ReNcell CX (cell line): ENCODE results near the gene SHOC2.

- PRO-cap: no peak
Observed at GRCh38 chr10:110142157-110142743, 65.2 kb upstream of the MXI1 start.

DNA sequence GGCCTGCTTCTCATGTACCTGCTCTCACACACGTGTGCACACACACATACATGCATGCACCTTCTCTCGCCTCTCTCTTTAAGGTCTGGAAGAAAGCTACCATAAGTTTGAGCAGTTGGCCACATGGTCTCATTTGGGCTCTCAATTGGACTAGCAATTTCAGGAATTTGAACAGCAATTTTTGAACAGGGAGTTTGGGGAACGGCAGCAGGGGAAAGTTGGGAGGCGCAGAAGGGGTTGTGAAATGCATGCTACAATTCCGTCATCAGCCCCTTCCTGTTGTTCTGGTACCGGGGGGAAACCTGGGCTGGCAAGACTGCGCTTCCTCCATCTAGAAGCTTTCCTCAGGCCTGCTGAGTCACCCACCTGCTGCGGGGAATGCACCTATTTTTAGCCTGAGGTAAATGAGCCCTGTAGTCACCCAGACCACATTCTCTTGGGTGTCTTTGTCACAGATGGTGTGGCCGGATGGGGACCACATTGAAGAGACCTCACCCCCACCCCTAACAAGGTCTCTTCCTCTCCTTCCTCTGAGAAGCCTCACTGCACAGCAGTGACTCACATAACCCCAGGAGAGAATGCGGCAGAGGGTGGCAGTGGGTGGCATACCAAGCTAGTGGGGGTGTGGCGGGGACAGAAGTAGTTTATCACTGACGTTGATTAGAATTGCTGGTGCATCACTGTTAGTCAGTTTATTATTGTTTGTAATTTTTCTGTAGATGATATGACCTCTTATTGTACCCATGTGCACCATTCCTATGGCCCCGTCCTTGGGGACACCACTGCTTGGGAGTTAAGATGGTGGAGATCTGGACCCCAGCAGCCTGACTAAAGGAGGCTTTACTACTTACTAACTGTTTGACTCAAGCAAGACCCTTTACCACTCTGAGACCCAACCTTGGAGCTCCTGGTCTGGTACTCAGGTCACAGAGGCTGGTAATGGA is 83.1 kb upstream of the DUSP5 start:
- PRO-cap: no peak

DNA sequence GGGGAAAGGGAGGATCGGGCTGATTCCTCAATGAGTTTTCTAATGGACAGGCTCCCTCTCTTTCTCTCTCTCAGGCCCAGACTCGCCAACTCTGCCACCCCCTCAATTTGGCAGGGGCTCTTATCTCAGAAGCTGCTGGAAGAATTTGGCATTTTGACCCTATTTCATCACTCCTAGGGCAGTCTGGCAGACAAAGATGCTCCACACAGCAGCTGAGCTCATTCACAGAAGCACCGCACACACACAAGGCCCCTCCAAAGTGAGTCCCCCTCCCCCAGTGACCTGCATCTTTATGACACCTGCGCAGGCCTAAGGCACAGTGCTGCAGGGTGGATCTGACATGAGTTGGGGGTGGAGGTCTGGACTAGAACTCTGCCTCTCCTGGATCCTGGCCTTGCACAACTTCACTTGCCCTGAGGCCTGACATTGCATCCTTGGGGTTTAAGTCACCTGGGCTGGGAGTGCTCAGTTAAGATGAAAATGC is 41.2 kb upstream of the DUSP5 start:
- PRO-cap: no peak

DNA sequence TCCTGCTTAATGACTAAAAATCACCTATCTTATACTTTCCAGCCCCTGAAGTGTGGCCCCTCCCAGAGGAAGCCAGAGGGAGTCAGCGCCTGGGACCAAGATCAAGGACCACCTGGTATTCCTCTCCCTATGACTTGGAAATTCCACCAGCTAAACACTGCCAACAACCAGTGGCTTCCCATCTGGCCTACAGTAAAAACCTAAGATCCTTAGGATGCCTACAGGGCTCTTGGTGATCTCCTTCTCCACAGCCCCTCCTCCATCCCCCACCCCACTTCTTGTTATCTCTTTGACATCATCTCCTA is 16.5 kb upstream of the DUSP5 start:
- PRO-cap: no peak

DNA sequence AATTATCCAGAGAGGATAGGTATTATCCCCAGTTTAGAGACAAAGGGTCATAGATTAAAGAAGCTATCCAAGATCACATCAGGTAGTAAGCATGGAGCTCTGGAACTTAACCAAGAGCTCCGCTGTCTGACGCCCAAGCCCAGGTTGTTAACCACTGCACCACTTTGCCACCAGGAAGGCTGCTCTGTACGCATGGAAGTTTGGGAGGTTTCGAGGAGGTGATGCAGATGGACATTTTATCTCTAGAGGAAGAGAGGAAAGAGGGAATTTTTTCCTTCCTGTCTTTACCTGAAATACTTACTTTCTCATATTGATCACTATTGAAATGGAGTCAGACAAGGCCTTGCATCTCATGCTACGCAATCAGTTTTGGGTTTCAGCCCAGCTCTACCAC is 7.1 kb downstream of the DUSP5 start:
- PRO-cap: no peak

- PRO-cap: no peak
Observed at GRCh38 chr10:110545955-110546434, 21.5 kb upstream of the SMC3 start.

GRCh38 chr10:110583313-110583603 is 15.8 kb downstream of the SMC3 start:
- PRO-cap: no peak

- PRO-cap: no peak
Observed at GRCh38 chr10:110671776-110673042, 28.1 kb downstream of the RBM20 start.

DNA sequence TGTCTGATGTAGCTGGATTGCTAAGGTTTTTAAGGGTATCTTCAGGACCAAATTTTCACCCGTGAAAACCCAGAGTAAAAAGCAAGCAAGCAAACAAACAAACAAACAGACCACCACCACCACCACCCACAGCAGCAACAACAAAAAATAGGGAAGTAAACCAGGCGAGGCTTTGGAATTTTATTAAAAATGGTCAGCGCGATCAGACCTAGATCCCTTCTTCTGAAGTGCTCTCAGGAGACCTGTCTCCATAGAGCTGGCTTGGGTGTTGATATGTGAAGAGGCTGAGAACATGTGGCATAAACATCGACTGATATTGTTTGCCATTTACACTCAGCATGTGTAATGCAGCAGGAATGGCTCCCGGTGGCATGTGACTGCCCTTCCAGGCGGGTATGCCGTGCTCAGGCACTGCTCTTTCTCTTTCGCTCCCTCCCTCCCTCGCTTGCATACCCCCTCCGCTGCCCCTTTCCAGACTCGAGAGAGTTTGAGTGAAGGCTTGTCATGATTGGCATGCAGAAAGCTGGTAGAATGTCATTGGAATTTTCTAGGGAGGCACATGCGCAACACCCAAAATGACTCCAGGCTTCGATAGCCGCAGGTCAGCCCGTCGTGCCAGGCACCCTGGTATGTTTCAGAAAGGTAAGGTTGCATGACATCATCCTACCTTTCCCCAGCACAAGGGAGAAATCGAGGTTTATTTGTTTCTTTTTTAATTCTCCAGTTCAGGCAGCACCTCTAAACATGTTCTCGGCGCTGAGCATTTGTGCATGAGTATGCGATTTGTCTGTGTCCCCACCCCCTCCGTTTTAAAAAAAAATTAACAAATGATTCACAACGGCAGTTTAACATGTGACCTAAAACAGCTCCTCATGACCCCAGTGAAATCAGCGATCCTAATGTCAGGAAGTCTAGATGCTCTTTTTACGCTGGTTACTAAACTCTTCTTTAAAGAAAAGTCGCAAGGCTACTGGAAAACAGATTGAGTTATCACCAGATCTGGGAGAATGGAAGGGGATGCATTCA is 107.2 kb upstream of the PDCD4 start:
- PRO-cap: no peak

- PRO-cap: no peak
Observed at GRCh38 chr10:110790006-110790437, 81.7 kb upstream of the PDCD4 start.

- PRO-cap: no peak
Observed at GRCh38 chr10:110859693-110860327, 11.9 kb upstream of the PDCD4 start.

DNA sequence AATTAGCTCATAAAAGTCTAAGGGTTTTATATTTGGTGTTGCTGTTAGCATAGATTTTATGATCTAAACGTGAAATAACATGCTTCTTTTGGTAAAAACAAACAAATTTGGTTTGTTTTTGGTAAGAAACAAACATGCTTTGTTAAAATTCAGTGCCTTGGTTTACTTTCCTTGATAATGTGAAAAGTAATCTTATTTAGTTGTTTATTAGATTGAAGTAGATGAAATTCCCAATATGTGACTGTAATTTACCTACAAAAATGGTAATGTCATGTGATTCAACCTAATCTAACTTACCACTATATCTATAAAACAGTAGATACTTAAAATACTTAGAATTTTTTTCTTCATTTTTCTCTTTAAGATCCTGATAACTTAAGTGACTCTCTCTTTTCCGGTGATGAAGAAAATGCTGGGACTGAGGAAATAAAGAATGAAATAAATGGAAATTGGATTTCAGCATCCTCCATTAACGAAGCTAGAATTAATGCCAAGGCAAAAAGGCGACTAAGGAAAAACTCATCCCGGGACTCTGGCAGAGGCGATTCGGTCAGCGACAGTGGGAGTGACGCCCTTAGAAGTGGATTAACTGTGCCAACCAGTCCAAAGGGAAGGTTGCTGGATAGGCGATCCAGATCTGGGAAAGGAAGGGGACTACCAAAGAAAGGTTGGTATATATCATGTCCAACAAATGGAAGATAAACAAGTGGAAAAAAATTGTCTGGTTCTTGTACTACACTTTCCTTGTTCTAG is 9.3 kb downstream of the PDCD4 start:
- PRO-cap: no peak

DNA sequence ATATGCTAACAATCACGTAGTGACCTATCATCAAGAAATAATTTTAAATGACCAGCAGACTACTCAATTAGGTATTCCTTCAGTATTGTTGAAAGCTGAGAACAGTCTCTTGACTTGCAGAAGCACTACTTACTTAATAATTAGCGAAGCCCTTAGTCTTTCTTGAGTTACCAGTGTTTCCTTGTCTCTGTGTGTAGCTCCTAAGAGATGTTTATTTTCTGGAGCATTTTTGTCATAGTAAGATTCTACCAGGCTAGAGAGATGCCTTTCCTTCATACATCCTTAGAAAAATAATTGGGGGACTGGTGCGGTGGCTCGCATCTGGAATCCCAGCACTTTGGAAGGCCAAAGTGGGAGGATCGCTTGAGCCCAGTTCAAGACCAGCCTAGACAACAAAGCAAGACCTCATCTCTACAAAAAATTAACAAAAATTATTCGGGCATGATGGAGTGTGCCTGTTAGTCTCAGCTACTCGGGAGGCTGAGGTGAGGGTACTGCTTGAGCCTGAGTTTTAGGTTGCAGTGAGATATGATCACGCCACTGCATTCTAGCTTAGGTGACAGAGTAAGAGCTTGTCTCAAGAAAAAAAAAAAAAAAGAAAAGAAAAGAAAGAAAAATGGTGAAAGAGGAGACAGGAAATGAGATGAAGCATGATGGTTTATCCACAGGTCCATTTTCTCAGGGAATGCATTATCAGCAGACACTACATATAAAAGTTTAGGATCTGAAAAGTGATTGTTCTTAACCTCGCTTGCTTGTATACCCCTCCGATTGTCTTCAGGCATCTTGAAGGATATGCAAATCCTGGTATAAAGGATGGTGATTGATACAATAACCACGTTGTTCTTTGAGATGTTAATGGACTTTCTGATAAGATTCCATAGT is 11.8 kb downstream of the BBIP1 start:
- PRO-cap: no peak

DNA sequence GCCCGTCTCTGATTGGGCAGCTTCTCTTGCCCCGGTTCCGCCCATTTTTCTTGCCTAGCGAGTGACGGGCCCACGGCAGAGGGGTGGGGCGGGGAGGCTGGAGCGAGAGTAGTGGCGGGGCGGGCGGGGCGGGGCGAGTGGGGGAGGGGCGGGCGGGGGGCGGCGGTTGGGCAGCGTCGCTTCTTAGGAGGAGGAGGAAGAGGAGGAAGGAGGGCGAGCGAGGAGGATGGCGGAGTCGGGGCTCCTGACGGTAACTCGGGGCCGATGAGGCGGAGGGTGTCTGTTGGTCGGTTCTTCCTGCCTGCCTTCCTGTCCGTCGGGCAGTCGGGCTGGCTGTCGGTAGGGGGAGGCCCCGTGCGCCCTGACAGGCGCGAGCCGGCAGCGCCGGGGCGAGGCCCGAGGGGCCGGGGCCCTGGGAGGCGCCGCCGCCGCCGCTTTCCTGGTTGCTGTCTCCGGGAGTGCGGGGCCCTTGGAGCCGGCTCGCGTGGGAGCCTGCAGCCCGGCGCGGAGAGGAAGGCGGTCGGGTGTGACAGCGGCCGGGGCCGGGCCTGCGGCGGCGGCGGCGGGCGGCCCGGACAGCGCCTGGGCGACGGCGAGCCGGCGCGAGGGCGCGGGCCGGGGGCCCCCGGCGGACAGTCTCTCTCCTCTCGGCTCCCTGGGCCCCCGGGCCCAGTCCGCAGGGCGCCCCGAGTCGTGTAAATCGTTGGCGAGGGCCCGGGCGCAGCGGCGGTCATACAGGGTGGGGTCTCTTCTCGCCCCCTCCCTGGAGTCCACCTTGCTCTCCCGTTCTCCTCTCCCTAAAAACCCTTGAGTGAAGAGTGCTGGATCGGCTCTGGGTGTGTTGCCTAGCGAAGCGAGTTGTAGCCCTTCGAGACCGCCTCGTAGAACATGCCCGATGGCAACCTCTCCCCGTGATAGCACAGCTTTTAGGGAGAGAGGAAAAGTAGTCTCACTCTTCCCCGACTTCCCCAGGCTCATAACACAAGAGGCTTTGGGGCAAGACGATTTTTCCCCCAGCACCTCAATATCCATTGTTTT is at the start of gene SHOC2:
Gene SHOC2, plus strand, starts transcription at position 197 of the 1,038 bp plus-strand sequence.
- PRO-cap: bidirectional peak, plus-strand start at position 204 of the sequence, minus-strand start outside the sequence; bidirectional peak, plus-strand start at position 329 of the sequence, minus-strand start at position 332 of the sequence; unidirectional peak, minus-strand start at position 807 of the sequence

DNA sequence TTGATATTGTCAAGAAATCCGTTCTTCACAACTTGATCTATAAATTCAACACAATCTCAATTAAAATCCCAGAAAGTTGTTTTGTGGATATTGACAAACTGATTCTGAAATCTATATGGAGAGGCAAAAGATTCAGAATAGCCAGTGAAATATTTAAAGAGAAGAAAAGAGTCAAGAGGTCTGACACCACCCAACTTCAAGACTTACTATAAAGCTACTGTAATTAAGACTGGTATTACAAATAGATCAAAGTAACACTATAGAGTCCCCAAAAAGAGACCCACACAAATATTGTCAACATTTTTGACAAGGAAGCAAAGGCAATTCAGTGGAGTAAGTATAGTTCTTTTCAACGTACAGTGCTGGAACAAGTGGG is 52.3 kb upstream of the ADRA2A start:
- PRO-cap: no peak

GRCh38 chr10:112082214-112082605 is 101.4 kb downstream of the GPAM start:
- PRO-cap: no peak

- PRO-cap: no peak
Observed at GRCh38 chr10:112261637-112261836, 21.7 kb upstream of the TECTB start.

- PRO-cap: no peak
Observed at GRCh38 chr10:112266032-112266313, 17.2 kb upstream of the TECTB start.

- PRO-cap: no peak
Observed at GRCh38 chr10:112271916-112272413, 11.2 kb upstream of the TECTB start.

GRCh38 chr10:112372114-112372548 is 1.8 kb upstream of the ACSL5 start:
- PRO-cap: no peak